ENCODE measurements around the gene ERP29.

- RRBS = no CpG with 5 or more reads among the region's 7 CpGs
Observed at GRCh38 chr12:111898557-111899263, 56.7 kb downstream of the MAPKAPK5 start.

- RRBS = 0% methylated on average over 3 of the region's 83 CpGs
Observed at GRCh38 chr12:112013280-112014482, at the start of gene ERP29. TSS of gene ERP29 (plus strand) at chr12:112013426.

DNA sequence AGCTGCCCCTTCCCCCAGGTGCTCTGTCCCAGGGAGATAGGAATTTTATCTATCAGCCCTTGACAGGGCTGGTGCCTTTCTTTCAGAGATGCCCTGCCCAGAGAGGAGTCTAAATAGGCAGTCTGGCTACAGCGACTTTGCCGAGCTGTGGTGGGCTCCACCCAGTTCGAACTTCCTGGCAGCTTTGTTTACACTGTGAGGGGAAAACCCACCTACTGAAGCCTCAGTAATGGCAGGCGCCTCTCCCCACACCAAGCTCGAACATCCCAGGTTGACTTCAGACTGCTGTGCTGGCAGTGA lies 33.4 kb downstream of the TRAFD1 start:
- RRBS = no CpG with 5 or more reads among the region's 5 CpGs

DNA sequence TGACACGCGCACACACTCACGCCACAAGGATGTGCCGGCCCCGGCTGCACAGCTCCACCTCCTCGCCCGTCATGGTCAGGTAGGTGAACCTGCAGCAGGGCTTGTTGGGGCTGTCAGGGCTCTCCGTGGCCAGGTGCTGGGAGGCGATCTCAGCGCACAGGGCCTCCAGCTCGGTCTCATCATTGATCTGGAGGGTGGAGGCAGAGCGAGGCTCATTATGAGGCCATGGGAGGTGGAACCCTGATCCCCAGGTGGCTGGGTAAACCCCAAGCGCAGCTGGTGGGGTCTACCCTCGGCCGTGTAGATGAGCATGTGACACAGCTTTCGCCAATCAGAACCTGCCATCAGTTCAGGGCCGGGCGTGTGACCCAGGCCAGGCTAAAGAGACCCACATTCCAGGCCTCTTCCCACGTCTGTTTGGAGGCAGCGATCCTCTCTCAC lies 38.7 kb downstream of the TRAFD1 start:
- RRBS = 78% methylated on average over 4 of the region's 20 CpGs

DNA sequence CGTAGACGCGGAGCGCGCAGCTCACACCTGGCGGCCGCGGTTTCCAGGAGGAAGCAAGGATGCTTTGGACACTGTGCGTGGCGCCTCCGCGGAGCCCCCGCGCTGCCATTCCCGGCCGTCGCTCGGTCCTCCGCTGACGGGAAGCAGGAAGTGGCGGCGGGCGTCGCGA lies 162 bp upstream of the PTPN11 start:
- RRBS = 0% methylated on average over 6 of the region's 25 CpGs

- RRBS = no CpG with 5 or more reads among the region's 4 CpGs
Observed at GRCh38 chr12:112420669-112421276, 2.0 kb downstream of the PTPN11 start.

DNA sequence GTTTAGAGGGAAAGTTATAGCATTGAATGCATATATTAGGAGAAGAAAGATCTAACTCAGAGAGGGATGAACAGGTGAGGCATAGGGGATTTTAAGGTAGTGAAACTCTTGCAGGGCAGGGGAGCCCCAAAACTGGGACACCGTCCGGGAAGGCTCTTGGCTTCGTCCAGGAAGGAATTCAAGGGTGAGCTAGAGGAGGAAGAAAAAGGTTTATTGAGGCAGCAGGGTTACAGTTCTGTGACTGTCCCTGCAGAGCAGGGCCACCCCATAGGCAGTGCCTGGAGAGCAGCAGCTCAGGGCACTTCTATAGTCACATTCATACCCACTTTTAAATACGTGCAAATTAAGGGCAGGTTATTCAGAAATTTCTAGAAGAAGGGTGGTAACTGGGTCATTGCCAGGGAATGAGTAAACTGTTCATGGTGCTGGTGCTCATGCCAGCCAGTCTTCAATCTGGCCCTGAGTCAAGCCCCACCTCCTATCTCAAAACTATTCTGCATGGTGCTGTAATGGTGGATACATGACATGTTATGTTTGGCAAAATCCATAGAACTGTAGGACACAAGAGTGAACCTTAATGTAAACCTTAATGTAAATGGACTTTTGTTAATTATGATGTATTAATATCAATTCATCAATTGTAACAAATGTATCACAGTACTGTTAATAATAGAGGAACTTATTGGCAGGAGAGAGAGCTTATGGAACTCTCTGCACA lies 1.1 kb upstream of the OAS1 start:
- RRBS = no CpG with 5 or more reads among the region's 4 CpGs

- RRBS = no CpG with 5 or more reads among the region's 20 CpGs
Observed at GRCh38 chr12:113062582-113063217, 6.2 kb downstream of the DTX1 start.

- RRBS = no CpG with 5 or more reads among the region's 24 CpGs
Observed at GRCh38 chr12:113142042-113143431, 7.0 kb upstream of the RASAL1 start.

GRCh38 chr12:113162747-113163446 lies 13.4 kb downstream of the CFAP73 start:
- RRBS = 90% methylated on average over 5 of the region's 27 CpGs

DNA sequence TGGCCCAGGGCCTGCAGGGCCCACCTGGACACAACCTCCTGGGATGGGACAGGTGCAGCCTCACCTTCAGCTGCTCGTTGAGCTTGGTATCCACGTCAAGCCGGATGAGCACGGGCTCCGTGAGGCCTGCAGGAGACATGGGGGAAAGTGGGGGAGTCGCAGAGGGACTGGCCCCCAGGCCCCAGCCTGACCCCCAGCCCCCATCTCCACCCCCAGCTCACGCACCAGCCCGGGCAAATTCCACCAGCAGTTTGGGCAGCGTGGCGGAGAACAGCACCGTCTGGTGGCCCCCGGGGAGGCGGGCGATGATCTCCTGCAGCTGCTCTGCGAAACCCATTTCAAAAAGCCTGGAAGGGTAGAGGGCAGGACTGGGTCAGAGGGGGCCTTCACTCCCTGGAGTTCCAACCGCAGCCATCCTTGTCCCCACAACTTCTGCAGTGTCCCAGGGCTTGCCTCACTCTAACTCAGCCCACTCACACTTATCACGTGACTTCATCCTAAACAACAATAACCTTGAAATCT lies 10.4 kb downstream of the DDX54 start:
- RRBS = 71% methylated on average over 5 of the region's 17 CpGs

DNA sequence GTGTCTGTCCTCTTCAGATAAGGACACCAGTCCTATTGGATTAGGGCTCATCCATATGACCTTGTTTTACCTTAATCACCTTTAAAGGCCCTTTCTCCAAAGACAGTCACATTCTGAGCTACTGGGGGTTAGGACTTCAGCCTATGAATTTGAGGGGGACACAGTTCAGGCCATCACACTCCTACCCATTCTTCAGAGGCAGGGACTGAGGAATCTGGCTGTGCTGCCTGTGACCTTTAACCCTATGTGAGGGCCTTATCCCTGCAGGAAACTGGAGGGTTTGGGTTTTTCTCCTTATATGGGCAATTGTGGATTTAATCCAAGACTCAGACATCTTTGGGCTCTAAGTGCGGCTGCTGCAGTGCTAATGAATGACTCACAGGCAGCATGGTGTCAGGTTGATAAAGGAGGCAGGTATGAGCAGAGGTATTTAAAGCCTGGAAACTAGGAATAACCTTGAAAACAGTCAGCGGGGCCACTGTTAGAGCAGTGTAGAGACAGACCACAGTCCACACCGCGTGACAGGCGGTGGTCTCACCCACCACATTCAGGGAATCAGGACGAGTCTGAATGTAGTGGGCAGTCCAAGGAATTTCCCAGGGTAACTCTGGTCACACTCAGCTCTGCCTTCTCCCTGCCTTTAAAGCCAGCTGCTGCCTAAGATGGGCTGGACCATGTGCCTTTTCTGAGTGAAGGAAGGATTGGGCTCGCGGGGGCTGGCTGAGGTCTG lies 10.3 kb downstream of the TPCN1 start:
- RRBS = no CpG with 5 or more reads among the region's 8 CpGs

- RRBS = no CpG with 5 or more reads among the region's 12 CpGs
Observed at GRCh38 chr12:113232287-113232849, 11.1 kb downstream of the TPCN1 start.

GRCh38 chr12:113239799-113240621 lies 18.7 kb downstream of the TPCN1 start:
- RRBS = no CpG with 5 or more reads among the region's 18 CpGs

GRCh38 chr12:113242480-113243068 lies 21.3 kb downstream of the TPCN1 start:
- RRBS = no CpG with 5 or more reads among the region's 9 CpGs

- RRBS = no CpG with 5 or more reads among the region's 14 CpGs
Observed at GRCh38 chr12:113267479-113268215, 46.4 kb downstream of the TPCN1 start.

DNA sequence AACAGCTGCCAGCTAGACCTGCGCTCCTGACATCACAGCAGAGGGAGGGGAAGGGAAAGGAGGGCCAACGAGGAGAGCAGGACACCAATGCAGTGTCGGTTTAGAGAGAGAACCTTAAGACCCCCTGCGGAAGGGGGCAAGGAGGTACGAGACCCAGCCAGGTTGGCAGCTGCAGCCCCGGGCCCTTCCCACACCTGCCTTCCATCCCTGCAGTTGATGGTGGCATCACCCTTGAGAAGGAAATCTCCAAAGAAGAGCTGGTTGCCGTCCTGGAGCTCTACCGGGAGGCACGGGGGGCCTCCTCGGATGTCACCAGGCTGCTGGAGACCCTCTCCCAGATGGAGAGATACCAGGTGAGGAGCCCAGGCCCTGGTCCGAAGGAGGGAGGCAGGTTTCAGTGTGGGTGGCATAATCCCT lies 42.2 kb downstream of the SLC8B1 start:
- RRBS = 91% methylated on average over 3 of the region's 11 CpGs

- RRBS = no CpG with 5 or more reads among the region's 11 CpGs
Observed at GRCh38 chr12:113380518-113380935, 22.1 kb downstream of the PLBD2 start.

- RRBS = no CpG with 5 or more reads among the region's 13 CpGs
Observed at GRCh38 chr12:113397104-113397529, 6.6 kb downstream of the SDS start.

- RRBS = under 1% methylated on average over 20 of the region's 39 CpGs
Observed at GRCh38 chr12:114404967-114405561, 880 bp downstream of the TBX5 start.